Melanocyte of skin (primary cell): ENCODE measurements around a stretch of chr20.

DNA sequence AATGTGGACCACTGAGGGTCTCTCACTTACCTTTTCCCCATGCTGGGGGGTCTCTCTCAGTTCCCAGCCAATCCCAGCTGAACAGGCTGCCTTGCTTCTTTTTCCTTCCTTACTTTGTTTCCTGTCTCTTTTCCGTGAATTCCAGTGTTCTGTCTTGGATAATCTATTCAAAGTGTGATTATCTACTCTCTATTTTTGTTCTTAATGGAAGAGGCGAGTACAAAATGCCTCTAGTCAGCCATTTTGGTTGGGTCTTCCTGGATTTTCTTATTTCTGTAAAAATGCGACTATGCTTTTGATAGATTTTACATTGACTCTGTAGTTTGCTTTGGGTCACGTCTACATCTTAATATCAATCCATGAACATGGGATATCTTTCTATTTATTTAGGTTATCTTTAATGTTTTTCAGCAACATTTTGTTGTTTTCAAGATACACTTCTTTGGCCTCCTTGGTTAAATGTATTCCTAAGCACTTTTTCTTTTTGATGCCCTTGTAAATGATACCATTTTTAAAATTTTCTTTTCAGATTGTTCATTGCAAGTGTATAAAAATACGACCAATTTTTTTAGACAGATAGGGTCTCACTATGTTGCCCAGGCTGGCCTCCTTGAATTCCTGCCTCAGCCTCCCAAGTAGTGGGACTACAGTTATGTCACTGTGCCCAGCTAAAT lies 55.7 kb downstream of the PLCG1 start:
- CAGE, long polyA plus RNA, 2 experiments: no peak in any of the 2 experiments

GRCh38 chr20:41303512-41304757 lies 13.6 kb downstream of the ZHX3 start:
- CAGE, long polyA plus RNA, 2 experiments: no peak in any of the 2 experiments

DNA sequence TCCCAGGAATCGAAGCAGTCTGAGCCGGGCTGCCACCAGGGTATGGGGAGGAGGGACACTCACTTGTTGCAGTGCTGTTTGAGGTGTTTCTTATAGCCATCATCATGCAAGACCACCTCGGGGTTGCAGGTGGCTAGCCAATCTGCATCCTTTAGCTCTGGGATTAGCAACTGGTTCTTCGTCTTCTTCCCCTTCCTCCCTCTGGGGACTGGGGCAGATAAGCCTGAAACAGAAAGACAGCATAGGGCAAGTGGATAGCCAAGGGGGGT lies 84.2 kb upstream of the EMILIN3 start:
- CAGE, long polyA plus RNA, 2 experiments: no peak in any of the 2 experiments

DNA sequence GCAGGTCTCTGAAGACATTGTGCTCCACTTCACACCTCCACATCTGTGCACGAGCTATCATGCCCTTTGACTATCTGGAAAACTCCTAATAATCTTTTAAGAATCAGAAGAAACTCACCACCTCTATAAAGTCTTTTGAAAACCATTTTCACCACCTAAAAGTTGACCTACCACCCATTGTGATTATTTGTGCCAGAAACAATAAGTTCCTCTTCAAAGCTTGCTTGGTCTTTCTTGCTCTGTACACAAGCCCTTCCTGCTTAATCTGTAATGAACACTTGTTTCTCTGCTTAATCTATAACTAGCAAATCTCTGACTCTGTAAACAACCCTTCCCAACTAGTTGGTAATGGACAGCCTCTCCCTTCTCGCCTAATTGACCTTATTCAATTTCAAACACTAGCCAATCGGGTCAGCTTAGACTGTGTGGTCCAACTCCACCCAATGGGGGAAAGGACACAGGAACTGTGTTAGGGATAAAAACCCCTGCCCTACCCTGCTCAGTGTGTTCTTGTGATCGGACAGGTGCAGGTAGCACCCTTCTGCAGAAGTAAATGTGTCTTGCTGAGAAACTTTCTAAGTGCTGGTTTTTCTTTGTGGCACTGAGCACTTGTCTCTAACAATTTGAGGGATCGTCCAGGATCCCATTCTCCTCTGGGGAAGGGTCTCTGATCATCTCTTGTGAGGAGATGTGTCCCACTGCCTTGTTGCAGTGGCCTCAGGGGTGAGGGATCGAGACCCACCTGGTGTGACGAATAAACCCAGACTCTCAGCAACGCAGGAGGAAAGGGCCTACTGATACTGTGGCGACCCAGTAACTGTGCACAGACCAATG lies 23.6 kb downstream of the CHD6 start:
- CAGE, long polyA plus RNA, 2 experiments: no peak in any of the 2 experiments

DNA sequence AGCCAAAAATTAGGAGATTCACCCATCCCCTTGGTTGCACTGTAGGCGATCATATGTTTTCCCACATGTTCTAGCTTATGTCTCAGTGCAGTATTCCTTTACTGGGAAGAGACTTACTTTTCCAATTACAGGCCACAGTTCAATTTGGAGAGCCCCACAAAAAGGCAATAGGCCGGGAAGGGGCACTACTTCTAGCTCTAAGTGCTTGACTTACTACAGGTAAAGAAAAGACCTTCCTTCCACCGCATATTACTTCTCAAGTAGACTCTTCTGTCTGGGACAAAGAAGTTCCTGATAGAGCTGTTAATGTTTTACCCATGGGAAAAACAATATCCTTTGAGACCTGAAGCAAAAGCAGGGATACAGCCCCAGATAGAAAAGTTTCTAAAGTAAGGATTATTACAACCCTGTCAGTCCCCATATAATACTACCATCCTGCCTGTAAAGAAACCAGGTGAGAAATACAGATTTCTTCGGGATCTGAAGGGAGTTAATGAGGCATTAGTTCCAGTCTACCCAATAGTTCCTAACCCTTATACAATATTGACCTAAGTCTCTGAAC lies 70.1 kb upstream of the CHD6 start:
- CAGE, long polyA plus RNA, 2 experiments: no peak in any of the 2 experiments

DNA sequence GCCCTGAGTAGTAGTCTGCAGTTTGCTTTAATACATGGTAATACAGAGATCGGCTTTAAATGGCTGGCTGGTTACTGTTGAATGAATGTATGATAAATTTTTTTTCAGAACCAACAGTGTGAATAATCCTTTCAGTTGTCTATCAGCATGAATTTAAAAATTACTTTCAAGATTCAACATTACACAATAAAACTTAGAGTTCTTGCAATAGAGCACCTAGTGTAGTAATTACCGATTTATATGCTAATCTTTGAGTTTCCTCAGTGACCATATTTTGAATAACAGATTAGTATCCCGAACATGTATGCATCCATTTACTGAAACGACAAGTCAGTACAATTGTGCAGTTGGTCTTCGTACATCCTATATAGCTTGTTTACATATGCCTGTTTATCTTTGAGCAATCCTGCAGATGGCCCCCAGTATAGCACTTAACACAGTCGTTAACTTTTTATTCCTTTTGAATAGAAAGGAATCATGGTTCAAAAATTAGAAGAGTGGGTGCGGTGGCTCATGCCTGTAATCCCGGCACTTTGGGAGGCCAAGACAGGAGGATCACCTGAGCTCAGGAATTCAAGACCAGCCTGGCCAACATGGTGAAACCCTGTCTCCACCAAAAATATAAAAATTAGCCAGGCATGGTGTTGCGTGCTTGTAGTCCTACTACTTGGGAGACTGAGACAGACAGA lies 6.5 kb downstream of the SRSF6 start:
- CAGE, long polyA plus RNA, 2 experiments: no peak in any of the 2 experiments

DNA sequence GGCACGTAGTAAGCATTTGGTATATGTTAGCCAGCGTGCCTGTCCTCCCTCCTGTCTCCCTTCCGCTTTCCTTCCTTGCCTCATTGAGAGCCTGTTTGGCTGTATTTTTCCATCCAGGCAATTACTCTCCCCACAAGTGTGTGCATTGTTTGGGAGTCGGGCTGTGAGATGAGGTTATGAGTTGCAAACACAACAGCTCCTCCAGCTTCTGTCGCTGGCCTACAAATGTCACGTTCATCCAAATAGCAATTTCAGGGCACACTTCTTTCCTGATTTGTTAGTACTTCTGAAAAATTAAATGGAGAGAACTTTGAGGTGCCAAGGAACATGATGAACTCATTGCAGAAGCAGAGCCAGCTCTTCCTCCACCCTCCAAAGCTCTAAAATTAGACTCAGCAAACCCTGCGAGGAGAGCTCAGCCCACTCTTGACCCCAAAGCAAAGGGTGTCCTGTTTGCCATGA lies 50.7 kb upstream of the TOX2 start:
- CAGE, long polyA plus RNA, 2 experiments: no peak in any of the 2 experiments

DNA sequence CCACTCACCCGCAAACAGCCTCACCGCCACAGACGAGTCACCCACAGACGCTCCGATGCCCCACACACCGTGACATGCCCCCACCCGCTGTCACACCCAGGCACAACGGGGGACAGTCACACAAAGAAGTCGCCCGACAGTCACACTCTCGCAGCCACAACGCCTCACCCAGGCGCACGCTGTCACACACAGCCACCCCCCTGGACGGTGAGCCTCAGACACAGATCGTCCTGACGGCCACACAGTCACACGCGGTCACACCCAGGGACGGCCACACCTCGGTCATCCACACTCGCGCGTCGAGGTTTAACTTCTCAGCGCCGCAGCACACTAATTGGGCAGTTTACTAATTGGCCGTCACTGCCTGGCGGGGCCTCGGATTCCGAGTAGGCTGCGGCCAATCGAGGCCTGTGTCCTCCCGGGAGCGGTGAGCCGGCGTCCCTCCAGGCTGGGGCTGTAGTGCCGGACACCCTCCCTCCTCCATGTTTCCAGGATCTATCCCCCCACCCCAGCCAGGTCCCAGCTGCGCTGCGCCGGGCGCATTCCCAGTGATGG lies 786 bp downstream of the TOX2 start:
- CAGE, long polyA plus RNA, 2 experiments: no peak in any of the 2 experiments

- CAGE, long polyA plus RNA, 2 experiments: no peak in any of the 2 experiments
These were observed 1.2 kb downstream of the TOX2 start for GRCh38 chr20:43915916-43916278.

DNA sequence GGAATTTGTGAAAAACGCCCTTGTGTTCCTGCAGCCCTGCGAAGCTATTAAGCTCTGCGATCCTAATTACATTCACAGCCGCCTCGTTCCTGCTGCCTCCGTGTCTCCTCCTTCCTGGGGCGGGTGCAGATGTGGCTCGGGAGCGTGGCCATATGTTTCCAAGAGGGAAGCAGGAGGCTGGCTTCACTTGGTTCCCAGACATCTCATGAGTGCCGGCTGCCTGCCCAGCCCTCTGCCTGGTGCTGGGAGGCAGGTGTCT lies 124.1 kb downstream of the TOX2 start:
- CAGE, long polyA plus RNA, 2 experiments: no peak in any of the 2 experiments

GRCh38 chr20:44069737-44070090 lies 117.3 kb downstream of the JPH2 start:
- CAGE, long polyA plus RNA, 2 experiments: no peak in any of the 2 experiments

DNA sequence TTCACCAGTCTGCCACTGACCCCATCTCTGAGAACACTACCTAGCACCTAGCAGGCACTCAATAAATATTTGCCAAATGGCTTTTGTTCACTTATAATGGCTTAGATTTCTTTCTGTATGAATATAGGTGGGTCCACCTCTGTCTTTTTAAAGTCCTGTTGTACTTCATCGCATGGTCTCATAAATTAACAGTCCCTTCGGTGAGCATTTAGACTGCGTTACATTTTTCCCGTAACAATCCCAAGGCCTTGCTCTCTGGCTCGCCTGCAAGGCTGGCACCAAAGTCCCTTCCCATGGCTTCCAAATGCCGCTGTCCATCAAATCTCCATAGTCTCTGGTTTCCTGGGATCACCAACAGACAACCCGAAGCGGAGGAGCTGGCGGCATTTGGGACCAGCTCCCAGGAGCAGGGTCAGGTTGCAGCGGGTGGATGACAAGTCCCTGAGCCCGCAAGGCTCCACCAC lies 11.8 kb downstream of the JPH2 start:
- CAGE, long polyA plus RNA, 2 experiments: no peak in any of the 2 experiments

DNA sequence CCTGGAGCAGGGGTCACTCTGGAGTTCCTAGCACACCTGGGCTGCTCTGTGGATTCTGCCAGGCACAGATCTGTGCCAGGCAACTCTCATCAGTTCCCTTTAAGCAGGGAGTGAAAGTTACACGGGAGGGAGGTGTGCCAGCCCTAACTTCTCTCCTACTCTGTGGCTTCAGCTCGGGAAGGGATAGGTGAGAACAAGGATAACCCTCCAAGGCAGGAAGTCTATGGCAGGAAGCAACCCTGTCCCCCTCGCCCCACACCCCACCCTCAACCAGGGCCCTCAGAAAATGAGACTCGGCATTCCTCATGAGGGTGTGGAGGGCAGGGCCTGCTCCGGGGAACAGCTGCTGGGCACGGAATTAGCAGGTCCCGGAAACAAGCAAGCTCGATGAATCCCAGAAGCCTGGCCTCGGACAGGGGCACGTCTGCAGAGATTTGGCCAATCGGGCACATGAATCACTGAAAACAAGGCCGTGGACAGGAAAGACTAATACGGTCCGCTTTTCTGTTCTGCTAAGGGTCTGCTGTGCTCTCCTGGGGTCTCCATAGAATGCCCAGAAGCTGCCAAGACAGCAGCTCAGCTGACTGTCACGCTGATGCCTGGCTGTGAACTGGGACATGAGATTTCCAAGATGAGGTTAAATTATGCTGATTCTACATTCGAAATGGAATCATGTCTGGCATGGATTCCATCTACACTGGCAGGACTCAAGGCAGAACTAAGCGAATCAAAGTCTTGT lies 9.8 kb downstream of the JPH2 start:
- CAGE, long polyA plus RNA, 2 experiments: no peak in any of the 2 experiments

DNA sequence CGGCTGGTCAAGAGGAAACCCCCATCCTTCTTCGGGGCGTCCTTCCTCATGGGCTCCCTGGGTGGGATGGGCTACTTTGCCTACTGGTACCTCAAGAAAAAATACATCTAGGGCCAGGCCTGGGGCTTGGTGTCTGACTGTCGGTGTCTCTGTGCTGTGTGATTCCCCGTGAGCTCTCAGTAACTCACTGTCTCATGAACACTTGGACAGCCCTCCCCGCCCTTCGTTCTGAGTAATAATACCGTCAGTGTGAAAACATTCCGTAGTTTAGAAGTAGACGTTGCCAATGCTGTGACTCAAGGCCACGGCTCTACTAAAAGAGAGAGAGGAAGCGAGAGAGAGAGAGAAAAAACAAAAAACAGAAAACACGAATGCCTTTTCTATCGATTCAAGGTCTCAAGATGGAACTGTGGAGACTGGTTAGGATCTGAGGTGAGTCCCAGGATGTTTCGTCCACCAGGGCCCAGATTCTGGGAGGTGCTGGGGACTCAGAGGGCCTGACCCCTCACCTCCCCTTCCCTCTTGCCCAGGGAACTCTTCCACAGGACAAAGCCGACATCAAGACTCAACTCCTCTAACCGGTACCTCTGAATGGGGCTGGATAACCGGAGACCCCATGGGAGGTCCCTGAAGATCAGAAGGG lies 31.7 kb downstream of the FITM2 start:
- CAGE, long polyA plus RNA, 2 experiments: no peak in any of the 2 experiments

GRCh38 chr20:44424180-44424819 lies 51.4 kb upstream of the TTPAL start:
- CAGE, long polyA plus RNA, 2 experiments: no peak in any of the 2 experiments

DNA sequence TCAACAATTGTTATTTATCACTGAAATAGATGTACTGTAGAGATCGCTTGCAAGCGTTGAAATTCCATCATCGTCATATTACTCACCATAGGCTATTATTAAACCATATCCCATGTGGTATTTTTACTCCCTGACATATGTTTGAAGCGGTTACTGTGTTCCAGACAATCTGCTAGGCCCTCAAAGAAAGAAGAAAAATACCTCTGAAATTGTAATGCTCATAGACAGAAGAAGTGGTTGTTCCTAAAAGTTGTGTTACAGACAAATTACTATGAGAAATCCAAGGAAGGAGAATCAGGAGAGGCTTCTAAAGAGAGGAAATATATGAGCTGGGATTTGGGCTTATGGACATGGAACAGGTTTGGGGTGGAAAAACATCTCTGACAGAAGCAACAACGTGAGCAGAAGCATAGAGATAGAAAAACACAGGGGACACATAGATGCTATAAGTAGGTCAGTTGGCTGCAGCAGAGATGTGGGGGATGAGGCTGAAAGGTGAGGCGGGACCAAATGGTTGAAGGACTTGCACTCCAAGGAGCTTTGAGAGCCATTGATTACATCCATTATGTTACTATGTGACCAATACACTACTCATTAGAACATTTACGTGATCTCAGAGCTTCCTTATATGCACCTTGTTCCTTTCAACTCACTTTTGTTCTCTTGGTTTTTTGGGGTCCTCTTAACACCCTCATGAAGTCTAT lies 48.1 kb upstream of the TTPAL start:
- CAGE, long polyA plus RNA, 2 experiments: no peak in any of the 2 experiments

- CAGE, long polyA plus RNA, 2 experiments: no peak in any of the 2 experiments
These were observed 44.2 kb upstream of the TTPAL start for GRCh38 chr20:44431332-44432051.

DNA sequence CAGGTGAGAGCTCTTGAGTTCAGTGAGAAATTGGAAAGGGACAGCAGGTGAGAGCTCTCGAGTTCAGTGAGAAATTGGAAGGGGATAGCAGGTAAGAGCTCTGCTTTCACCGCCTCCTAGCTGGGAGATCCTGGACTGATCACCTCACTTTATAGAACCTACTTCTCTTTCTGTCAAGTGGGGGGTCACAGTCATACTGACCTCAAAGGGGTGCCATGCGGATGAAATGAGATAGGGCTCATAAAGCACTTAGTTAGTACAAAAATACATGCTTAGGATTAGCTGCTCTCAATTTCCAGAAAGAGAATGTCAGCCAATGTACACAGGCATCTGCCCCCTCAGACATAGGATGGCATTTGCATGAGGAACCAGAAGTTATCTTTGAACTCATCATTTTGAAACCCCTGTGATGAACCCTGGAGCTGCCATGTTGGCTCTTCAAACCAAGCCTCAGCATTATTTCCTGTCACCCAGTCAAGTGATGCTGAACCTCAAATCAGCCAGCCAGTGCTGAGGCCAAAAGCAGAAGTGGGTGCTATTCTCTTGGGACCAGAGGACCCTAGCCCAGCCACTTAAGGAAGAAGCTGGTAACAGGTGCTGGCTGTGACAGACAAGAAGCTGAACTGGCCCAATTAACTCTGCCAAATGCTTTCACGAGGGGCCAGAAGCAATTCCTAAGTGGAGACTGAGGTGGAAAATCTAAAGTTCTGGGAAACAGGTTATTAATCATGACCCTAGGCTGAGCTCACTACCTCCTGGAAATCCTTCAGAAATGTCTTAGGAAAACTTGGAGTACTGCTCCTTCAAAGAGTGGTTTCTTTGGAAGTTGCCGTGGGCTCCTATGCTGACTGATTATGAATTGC lies 3.8 kb downstream of the PKIG start:
- CAGE, long polyA plus RNA, 2 experiments: no peak in any of the 2 experiments

DNA sequence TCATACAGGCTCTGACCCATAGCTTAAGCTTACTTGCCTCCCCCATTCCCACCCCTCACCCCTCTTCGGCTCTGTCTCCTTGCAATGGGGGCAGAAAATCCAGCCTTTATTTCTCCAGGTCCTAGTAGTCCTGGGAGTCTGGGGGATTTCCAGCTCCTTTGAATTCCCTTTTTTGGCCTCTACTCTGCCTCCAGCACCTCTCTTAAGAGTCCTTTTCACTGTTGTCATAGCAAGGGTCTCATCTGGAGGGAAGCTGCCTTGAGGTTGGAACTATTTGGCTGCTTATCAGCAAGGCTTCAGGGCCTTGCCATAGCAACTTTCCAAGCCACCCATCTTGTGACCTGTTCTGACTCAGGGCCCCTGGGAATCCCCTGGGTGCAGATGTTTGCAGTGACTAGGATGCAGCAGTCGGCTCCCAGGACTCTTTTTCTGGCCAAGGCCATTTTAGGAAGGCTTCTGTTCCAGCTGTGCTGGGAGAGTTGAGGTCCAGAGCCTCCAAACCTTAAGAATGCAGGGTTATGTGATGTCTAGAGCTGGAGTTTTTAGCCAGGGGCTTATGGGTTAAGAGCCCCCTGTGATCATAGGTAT lies 12.3 kb downstream of the PKIG start:
- CAGE, long polyA plus RNA, 2 experiments: no peak in any of the 2 experiments

GRCh38 chr20:44609389-44609885 lies 27.1 kb downstream of the PKIG start:
- CAGE, long polyA plus RNA, 2 experiments: no peak in any of the 2 experiments